Mesangial cell (primary cell): ENCODE measurements around a stretch of chr6.

- RAMPAGE, long total RNA, result no peak
Measured at GRCh38 chr6:26312745-26313519, 27.6 kb upstream of the H4C8 start.

GRCh38 chr6:26439652-26439971 lies 692 bp upstream of the BTN3A3 start:
- RAMPAGE, long total RNA, result no peak

- RAMPAGE, long total RNA, result no peak
Measured at GRCh38 chr6:26536476-26537020, 1.6 kb upstream of the HMGN4 start.

- RAMPAGE, long total RNA, result no peak
Measured at GRCh38 chr6:26577295-26577705, 19.5 kb upstream of the ABT1 start.

GRCh38 chr6:27019231-27019630 lies 113.4 kb downstream of the H2BC11 start:
- RAMPAGE, long total RNA, result no peak

DNA sequence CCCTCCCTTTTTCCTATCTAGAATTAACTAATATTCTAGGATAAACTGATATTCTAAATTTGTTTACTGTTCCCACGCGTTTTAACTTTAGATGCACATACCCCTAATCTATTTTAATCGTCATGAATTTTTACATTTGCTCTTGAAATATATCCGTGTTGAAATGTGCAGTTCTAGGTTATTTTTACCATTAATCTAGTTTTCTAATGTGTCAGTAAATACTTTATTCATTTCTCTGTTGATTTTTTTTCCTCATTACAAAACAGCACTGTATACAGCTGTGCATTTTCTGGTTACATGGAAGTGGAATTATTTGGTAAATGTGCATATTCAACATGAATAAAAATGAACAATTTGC lies 1.2 kb downstream of the H4C9 start:
- RAMPAGE, long total RNA, result no peak

GRCh38 chr6:27178245-27178618 lies 31.3 kb downstream of the H2AC12 start:
- RAMPAGE, long total RNA, result no peak

- RAMPAGE, long total RNA, result no peak
Measured at GRCh38 chr6:27209511-27209987, 38.0 kb upstream of the PRSS16 start.

DNA sequence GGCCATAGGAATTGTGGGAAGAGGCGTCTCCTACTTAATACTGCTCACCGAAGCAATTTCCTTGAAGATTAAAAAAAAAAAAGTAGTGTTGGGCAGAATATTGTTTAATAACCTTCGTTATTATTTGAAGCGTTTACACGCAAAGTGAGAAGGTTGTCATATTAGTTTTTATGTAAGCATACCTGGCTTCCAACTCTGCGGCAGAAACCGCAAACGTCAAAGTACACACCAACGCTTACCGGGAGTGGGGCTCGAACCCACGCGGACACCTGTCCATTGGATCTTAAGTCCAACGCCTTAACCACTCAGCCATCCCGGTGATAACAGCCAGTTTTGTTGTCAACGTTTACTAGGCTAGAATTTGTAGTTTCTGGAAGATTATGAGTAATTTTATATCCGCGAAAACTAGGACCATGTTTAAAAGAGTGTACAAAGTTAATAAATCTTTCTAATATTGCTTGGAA lies 17.1 kb upstream of the PRSS16 start:
- RAMPAGE, long total RNA, result no peak

- RAMPAGE, long total RNA, result no peak
Measured at GRCh38 chr6:27237400-27238259, 9.9 kb upstream of the PRSS16 start.

DNA sequence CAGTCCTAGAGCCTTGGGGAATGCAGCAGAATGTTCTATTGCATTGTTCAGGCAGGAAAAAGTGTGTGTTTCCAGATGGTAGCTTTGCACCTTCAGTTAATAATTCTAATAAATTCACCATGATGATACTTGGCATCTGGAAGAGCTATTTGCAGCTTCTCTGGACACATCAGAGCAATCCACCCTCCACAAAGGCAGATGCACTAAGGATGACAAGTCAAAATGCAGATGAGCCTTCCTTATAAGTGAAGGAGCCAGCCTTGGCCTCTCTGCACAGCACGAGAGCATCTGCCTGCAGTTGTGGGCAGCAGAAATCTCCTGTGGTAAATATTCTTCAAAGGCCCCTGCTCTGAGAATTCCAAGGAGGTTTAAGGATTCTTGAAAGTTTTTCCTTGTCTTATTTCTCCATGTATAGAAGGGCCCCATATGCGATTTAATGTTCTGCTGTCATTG lies 6.9 kb upstream of the POM121L2 start:
- RAMPAGE, long total RNA, result no peak

GRCh38 chr6:27472074-27472604 lies 766 bp downstream of the ZNF184 start:
- RAMPAGE, long total RNA, result no peak

DNA sequence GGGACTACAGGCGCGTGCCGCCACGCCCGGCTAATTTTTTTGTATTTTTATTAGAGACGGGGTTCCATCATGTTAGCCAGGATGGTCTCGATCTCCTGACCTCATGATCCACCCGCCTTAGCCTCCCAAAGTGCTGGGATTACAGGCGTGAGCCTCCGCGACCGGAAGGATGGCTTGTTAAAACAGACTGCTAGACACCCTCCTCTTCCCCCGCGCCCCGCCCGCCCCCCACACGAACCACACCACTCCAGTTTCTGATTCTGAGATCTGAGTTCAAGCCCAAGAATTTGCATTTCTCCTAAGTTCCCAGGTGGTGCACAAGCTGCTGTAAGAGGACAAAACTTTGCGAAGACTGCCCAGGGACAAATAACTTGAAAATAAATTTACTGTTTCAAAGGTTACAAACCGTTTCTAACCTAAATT lies 71.3 kb upstream of the ZNF184 start:
- RAMPAGE, long total RNA, result no peak

- RAMPAGE, long total RNA, result no peak
Measured at GRCh38 chr6:27617067-27617635, 144.2 kb upstream of the ZNF184 start.

DNA sequence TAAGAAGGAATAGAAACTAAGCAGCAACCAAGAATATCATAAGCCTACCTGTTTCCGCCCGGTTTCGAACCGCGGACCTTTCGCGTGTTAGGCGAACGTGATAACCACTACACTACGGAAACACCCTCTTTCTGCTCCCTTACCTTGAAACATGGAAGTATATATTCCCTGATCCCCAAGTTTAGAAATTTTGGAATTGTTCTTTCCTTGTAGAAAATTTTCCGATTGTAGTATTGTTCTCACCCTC lies 126.7 kb downstream of the H2BC13 start:
- RAMPAGE, long total RNA, result no peak

- RAMPAGE, long total RNA, result no peak
Measured at GRCh38 chr6:27684433-27685053, 123.2 kb downstream of the H2BC13 start.

DNA sequence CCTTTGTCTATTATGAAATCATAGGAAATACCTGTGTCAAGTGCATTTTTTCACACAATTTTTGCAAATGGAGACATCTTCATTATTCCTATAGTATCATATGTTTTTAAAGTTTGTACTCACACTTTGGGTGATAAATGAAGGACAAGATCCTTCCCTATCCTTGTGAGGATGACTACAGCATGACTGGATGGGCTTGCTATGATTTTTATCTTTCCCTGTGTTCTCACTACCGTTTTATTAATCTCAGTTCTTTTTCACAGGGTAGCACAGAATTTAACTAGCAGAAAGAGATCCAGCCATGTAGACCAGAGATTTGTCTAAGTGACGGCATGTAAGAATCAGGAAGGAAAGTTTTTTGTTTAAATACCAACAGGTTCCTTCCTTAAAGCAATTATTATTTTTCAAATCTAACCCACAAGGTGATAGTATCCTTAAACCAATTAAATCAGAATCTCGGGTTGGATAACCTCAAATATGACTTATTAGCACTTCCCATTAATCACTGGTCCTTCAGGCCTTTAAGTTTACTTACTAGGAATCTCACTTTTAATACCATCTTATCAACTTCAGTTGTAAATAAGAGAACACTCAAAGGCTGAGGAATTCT lies 1.4 kb downstream of the H4C12 start:
- RAMPAGE, long total RNA, result no peak

GRCh38 chr6:28337118-28337732 lies 1.3 kb upstream of the ZSCAN31 start:
- RAMPAGE, long total RNA, result no peak

- RAMPAGE, long total RNA, result no peak
Measured at GRCh38 chr6:28634618-28635221, 47.6 kb upstream of the SCAND3 start.

DNA sequence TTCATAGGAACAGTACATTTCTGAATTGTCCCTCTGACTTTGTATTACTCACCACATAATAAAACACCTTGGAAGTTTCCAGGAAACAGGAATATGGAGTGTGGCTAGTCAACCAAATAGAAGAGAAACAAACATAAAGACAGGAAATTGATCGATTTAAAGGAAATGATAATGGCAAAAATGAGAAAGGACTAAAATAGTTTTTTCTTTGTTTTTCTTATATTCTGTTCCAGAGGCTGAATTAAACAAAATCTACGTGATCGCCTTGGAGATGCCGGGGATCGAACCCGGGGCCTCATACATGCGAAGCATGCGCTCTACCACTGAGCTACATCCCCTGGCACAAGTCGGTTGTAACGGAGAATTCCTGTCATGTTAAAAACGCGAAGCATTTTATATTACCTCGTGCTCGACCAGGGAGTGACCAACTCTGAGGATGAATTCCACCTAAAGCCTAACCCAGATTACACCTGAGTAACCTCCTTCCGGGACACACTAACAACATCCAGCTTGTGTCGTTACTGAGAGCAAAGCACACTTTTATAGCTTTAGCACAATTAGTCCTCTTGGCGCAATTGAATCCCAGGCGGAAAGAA lies 86.6 kb upstream of the SCAND3 start:
- RAMPAGE, long total RNA, result no peak